ENCODE measurements around a stretch of chr7.

- RRBS: no CpG with 5 or more reads among the region's 4 CpGs
Observed at GRCh38 chr7:116228264-116228622, 17.9 kb downstream of the TES start.

GRCh38 chr7:116339587-116339997, 129.3 kb downstream of the TES start:
- RRBS: no CpG with 5 or more reads among the region's 2 CpGs

- RRBS: no CpG with 5 or more reads among the region's 5 CpGs
Observed at GRCh38 chr7:116449403-116449823, 50.1 kb upstream of the CAV2 start.

DNA sequence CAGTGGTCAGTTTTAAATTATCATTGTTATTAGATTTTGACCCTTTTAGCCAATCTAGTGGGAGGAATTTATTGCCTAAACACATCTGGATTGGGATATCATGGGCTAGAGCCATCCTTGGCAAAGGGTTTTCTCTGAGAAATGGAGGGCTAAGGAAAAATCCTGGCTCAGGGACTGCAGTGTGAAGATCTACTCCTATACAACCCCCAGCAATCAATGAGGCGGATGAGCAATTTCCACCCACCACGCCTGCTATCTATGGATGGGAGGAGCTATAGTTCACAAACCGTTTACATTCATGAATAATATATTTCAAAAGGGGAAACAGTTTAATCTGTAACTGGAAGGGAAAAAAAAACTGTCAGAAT, 2.7 kb downstream of the CAV1 start:
- RRBS: no CpG with 5 or more reads among the region's 3 CpGs

- RRBS: no CpG with 5 or more reads among the region's 5 CpGs
Observed at GRCh38 chr7:116582866-116583493, 58.1 kb downstream of the CAV1 start.

DNA sequence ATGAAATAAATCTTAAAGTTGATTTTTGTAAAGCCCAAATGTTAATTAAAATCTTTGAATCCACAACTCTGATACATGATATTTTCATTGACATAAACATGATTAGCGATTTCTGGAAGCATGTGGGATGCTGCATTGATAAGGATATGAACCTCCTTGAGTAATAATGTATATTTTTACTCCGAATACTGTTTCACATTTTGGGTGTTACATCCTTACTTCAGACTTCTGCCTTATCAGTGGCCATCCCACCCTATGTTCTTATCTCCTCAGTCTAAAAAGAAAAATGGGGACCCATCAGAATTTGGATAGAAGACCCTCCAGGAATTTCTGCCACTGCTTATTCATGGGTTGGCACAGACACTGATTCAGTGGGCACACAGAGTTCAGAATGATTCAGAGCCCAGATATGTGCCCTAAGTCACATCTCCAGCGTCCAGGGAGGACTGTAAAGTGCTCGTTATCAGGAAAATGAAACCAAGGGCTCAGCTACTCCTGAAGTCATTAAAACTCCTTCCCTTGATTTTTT, 34.4 kb downstream of the MET start:
- RRBS: no CpG with 5 or more reads among the region's 4 CpGs

- RRBS: no CpG with 5 or more reads among the region's 2 CpGs
Observed at GRCh38 chr7:116772444-116772999, 89.9 kb upstream of the CAPZA2 start.

GRCh38 chr7:116813422-116813610, 49.1 kb upstream of the CAPZA2 start:
- RRBS: no CpG with 5 or more reads among the region's 2 CpGs

DNA sequence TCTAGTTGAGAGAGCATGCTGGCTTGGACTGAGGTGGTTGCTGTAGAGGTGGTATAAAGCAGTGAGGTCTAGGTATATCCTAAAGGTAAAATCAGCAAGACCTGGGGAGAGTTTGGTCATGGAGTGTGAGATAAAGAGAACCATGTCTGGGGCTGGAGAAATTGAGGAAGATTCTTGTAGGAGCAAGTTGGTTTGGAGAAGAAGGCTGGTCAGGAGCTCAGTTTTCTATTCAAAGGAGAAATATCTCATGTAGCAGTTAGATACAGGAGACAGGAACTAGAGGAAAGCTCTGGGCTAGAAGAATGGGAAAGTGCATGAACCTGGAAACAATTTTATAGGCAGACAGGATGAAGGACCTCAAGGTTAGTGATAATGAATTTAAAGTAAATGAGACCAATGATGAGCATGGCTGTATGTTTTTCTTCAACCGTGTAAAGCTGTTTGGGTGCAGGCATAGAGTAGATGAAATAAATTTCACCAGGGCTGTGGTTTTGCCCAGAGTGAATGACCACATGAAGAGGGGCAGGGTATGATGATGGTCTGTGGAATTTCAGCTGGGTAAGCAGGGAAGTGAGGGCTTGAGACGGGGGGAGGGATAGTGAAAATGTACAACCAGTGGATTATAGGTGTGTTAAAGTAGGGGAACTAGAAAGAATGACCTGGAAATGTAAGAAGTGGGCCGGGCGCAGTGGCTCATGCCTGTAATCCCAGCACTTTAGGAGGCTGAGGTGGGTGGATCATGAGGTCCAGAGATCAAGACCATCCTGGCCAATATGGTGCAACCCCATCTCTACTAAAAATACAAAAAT, 32.7 kb upstream of the ST7 start:
- RRBS: no CpG with 5 or more reads among the region's 4 CpGs

- RRBS: no CpG with 5 or more reads among the region's 4 CpGs
Observed at GRCh38 chr7:117011210-117011766, 58.0 kb downstream of the ST7 start.

- RRBS: no CpG with 5 or more reads among the region's 7 CpGs
Observed at GRCh38 chr7:117682834-117683675, 190.2 kb downstream of the CTTNBP2 start.

DNA sequence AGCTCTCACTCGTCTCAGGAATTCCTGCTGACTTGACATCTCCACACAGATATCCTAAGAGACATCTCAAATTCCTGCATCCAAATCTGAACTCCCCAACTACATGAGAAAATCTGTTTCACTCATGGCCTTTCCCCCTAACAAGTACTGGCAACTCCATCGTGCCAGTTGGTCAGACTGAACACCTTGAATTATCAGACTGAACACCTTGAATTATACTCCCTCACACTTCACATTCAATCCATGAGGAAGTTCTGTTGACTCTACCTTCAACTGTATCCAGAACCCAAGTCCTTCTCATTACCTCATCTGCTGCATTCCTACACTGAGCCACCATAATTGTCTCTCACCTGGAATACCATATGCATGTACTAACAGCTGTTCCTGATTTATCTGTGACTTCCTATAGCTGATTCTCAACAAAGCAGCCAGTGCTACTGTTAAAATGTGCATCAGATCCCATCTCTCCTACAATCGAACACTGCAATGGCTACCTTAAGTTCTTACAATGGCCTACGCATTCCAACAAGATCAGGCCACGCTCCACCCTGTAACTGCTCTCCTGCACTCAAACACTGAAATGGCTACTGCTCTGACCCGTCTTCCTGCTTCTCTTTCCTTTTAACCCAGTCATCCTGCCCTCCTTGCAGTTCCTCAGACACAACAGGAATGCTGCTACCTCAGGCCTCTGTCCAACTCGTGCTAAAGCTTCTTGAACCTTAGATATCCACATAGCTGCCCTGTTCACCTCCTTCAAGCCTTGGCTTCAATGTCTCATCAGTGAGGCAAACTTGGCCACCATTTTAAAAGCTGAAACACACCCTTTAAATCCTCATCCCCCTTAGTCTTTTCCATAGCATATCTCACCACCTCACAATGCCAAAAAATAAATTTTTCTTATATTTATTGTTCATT, 110.7 kb downstream of the CTTNBP2 start:
- RRBS: no CpG with 5 or more reads among the region's 7 CpGs

GRCh38 chr7:117780945-117781144, 92.4 kb downstream of the CTTNBP2 start:
- RRBS: no CpG with 5 or more reads among the region's 1 CpG

GRCh38 chr7:117808052-117808680, 65.1 kb downstream of the CTTNBP2 start:
- RRBS: no CpG with 5 or more reads among the region's 8 CpGs

- RRBS: no CpG with 5 or more reads among the region's 5 CpGs
Observed at GRCh38 chr7:117830436-117830934, 42.8 kb downstream of the CTTNBP2 start.

DNA sequence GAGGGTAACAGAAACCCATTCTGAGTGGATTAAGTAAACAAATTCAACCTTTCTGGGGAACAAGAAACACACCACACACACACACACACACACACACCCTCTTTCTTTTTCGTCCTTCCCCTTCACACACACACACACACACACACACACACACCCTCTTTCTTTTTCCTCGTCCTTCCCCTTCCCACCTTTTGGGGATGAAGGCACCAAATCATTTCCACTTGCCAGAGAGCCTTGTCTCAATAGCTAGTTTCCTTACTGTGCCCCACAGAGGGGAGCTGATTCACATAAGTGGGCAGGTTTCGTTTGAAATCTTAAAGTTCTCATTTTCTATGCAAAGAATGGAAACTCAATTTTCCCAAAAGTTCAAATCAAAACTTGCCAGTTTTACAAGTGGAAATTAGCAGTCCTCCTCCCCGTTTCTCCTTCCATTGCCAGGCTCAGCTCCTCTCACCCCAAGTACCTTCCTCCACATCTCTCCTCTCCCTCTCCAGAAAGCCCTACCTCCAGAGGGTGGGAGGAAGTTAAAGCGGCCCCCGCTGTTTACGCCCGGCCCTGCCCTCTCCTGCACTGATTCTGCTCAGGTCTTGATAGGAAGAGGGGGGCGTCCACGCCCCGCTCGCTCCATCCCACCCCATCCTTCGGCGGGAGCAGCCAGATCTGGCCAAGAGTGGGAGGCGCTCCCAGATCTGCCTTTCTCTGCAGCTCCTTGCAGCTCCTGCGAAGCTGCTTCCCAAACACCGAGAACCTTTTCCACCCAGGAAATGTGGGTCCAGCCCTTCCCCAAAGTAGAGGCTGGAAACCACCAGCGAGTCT, 1.3 kb downstream of the CTTNBP2 start:
- RRBS: no CpG with 5 or more reads among the region's 18 CpGs

- RRBS: no CpG with 5 or more reads among the region's 11 CpGs
Observed at GRCh38 chr7:117872538-117872863, 740 bp downstream of the CTTNBP2 start.

DNA sequence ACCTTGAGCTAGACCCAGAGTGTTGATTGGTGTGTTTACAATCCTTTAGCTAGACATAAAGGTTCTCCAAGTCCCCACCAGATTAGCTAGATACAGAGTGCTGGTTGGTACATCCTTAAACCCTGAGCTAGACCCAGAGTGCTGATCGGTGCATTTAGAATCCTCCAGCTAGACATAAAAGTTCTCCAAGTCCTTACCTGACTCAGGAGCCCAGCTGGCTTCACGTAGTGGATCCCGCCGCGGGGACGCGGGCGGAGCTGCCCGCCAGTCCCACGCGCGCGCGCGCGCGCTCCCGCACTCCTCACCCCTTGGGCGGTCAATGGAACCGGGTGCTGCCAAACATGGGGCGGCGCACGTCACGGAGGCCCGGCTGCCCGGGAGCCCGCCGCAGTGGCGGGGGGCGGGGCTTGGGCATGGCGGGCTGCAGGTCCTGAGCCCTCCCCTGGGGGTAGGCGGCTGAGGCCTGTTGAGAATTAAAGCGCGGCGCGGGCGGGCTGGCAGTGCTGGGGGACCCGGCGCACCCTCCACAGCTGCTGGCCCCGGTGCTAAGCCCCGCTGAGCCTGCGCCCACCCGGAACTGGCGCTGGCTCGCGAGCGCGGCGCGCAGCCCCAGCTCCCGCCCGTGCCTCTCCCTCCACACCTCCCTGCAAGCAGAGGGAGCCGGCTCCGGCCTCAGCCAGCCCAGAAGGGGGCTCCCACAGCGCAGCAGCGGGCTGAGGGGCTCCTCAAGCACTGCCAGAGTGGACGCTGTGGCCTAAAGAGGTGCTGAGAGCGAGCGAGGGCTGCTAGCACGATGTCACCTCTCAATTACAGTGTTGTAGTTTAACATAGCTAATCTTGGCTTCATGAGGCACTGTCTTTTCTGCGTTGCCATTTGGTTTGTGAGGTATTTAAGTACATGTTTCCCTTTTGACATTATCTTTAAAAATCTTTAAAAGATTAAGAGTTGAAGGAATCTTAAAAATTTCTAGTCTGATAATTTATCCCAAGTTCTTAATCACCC, 634.2 kb downstream of the ANKRD7 start:
- RRBS: 96% methylated on average over 6 of the region's 61 CpGs

DNA sequence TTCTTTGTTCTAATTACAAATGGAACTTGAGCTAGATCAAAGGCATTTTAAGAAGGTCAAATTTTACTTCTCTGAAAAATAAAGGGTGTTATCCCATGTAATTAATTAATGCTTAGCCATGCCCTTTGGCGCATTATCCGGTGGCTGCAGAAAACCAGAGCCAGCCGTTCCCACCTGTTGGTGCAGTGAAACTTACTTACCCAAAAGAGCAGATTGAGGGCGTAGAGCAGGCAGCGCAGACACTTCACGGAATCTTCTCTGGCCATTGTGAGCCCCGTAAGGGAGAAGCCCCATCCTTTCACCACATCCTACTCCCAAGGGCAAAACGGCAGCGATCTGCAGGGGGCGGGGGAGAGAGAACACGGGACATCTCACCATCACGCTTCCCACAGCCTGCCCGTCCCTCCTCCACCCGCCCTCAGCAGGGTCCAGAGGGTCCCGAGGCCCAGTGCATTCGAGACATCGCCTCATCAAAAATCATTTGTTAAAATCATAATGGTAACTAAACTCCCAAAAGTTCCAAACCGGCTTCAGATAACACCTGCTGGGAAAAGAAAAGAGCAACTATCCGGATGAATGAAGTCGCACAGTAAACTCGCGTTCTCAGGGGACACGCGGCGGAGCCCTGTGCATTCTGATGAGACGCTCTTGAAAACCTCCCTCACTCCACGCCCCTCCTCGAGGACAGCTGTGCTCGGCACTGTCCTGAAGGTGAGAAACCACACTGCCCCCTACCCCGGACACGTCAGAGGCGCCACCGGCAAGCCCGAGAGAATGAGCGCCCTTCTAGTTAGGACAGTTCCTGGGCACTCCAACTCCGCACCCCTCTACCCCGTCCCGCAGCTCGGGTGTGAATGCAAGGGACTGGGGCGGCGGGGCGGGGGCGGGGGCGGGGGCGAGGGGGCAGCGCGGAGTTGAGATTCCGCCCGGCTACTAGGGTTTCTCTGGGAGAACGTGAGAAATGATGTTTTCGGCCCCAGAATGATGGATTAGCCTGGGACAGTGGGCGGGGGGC, 1.1 kb downstream of the TSPAN12 start:
- RRBS: 0% methylated on average over 3 of the region's 52 CpGs

DNA sequence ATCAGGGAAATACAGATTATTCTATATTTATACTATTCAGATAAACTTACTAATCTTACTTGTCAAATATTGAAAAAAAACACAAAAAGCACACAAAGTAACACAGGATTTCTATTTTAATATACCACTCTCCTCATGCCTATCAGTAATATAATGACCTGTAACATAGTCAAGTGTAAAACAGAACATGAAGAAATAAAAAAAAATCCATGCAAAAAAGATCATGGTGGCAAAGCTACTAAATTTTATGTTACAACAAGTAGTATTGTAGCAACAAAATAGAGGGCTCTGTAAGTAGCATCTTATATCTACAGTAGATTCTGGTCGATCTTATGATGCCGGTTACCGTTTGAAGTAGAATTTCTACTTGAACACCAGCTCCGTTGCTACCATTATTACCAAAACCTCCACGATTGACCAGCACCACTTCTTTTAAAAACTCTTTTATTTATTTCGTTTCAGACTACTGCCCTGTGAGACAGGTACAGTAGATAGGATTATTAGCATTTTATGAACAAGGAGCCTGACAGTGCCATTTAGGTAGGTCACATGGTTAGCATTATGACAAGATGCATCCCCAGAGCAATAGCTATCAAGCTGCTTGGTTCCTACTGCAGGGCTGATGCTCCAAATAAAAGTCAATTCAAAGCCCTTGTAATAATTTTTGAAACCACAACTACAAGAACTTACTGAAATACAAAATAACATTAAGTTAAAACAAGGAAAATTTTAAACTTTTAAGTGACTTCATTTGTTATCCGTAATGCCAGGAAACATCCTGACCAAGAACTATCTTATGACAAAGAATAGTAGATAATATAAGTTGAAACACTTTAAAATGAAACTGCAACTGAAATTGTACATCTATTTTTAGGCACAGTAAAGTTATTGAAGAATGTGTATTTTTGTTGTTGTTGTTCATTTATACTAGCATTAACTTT, 2.2 kb downstream of the CPED1 start:
- RRBS: no CpG with 5 or more reads among the region's 7 CpGs